ENCODE measurements around a stretch of chr4.

DNA sequence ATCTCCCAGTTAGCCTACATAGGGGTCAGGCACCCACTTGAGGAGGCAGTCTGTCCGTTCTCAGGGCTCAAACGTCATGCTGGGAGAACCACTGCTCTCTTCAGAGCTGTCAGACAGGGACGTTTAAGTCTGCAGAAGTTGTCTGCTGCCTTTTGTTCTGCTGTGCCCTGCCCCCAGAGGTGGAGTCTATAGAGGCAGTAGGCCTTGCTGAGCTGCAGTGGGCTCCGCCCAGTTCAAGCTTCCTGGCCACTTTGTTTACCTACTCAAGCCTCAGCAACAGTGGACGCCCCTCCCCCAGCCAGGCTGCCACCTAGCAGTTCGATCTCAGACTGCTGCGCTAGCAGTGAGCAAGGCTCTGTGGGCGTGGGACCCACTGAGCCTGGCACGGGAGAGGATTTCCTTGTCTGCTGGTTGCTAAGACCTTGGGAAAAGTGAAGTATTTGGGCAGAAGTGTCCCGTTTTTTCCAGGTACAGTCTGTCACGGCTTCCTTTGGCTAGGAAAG, 59.7 kb upstream of the SMARCAD1 start:
- PRO-cap, 2 experiments: no peak in any of the 2 experiments
- RAMPAGE, long total RNA, 4 experiments: no peak in any of the 4 experiments

DNA sequence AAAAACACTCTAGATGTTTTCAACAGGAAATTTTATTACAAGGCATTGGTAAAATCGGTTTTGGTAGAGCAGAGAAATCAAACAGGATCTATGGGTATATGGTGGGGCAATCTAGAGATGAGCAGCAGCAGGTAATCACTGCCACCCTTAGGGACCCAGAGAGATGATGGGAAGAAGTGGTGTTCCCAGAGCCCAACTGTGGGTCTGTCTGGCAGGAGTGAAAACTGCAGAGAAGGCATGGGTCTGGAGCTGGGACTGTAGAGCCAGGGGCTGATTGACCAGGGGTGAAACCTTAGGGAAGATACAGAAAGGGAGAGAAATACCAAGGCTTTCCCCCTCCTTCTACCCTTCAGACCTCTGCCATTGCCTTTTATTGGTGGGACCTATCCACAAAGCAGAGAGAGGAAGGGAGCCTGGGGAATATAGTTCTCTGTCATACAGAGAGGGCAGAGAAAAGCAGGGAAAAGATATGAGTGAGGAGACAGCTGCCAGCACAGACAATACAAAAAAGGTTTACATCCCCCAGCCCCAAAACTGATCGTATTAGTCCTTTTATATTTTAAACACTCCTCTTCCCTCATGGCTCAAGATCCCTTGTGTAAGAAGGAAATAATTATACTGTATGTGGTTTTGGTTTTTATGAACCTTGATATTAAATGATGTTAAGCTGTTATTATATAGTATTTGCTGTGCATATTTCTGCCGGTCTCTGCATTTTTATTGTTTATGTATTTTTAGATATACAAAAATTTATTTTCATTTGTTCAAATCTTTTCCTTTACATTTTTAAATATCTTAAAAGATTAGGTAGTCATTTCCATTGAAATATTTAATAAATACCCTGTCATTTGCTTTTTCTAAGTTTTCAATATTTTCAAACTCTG, 28.8 kb downstream of the PDLIM5 start:
- PRO-cap, 2 experiments: no peak in any of the 2 experiments
- RAMPAGE, long total RNA, 4 experiments: no peak in any of the 4 experiments

GRCh38 chr4:94495050-94496181, 43.7 kb downstream of the PDLIM5 start:
- PRO-cap, 2 experiments: no peak in any of the 2 experiments
- RAMPAGE, long total RNA, 4 experiments: no peak in any of the 4 experiments

DNA sequence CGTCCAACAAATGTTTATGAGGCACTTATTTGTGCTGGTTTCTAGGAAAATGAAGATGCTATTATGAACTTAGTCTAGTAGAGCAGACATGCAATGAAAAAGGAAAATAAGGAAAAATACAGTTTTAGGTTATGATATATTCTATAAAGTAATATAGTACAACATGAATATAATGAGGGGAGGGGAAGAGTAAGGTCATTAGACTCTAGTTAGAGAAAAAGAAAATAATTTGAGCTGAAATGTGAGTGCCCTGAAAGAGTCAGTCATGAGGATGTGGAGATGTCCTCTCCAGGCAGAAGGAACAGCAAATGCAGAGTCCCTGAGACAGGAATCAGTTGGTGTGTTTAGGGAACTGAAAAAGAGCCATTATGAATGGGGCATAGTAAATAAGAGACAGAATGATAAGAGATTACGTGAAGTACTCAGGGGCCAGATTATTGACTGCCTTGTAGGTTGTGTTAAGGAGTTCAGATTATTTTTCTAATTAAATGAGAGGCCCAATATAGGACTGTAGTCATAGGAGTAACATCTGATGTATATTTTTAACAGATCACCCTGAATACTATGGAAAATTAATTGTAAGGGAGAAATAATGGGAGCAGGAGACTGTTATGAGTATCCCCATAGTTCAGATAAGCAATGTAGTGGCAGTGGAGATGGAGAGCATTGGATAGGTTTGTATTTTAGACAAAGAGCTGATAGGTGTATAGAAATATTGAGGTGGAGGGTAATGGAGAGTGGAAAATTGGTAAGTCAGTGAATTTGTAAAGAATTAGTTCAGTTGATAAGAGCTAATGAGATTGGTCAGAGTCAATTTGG, 147.1 kb downstream of the PDLIM5 start:
- PRO-cap, 2 experiments: no peak in any of the 2 experiments
- RAMPAGE, long total RNA, 4 experiments: start-site peak on the plus strand in 1 of 4 experiments, centred at position 147 of the sequence, 16 reads per replicate

- PRO-cap, 2 experiments: no peak in any of the 2 experiments
- RAMPAGE, long total RNA, 4 experiments: start-site peak on the plus strand in 1 of 4 experiments, at chr4:94603004-94603067 at its widest, 6 reads per replicate
These were observed 151.2 kb downstream of the PDLIM5 start for GRCh38 chr4:94602901-94603419.

DNA sequence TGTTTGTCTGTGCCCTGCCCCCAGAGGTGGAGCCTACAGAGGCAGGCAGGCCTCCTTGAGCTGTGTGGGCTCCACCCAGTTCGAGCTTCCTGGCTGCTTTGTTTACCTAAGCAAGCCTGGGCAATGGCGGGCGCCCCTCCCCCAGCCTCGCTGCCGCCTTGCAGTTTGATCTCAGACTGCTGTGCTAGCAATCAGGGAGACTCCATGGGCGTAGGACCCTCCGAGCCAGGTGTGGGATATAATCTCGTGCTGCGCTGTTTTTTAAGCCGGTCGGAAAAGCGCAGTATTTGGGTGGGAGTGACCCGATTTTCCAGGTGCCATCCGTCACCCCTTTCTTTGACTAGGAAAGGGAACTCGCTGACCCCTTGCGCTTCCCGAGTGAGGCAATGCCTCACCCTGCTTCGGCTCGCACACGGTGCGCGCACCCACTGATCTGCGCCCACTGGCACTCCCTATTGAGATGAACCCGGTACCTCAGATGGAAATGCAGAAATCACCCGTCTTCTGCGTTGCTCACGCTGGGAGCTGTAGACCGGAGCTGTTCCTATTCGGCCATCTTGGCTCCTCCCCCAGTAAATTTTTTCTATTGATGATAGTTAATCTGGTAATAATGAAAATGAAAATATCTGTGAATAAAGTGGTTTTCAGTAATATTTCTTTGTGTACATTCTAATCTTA, 83.6 kb downstream of the BMPR1B start:
- PRO-cap, 2 experiments: no peak in any of the 2 experiments
- RAMPAGE, long total RNA, 4 experiments: no peak in any of the 4 experiments

- PRO-cap, 2 experiments: no peak in any of the 2 experiments
- RAMPAGE, long total RNA, 4 experiments: no peak in any of the 4 experiments
These were observed 3.2 kb downstream of the UNC5C start for GRCh38 chr4:95545413-95546158.

GRCh38 chr4:96902608-96902979, 1062.7 kb downstream of the PDHA2 start:
- PRO-cap, 2 experiments: no peak in any of the 2 experiments
- RAMPAGE, long total RNA, 4 experiments: no peak in any of the 4 experiments

GRCh38 chr4:97534005-97534298, 609.3 kb downstream of the STPG2 start:
- PRO-cap, 2 experiments: no peak in any of the 2 experiments
- RAMPAGE, long total RNA, 4 experiments: no peak in any of the 4 experiments

GRCh38 chr4:98315271-98315693, 54.1 kb downstream of the RAP1GDS1 start:
- PRO-cap, 2 experiments: no peak in any of the 2 experiments
- RAMPAGE, long total RNA, 4 experiments: no peak in any of the 4 experiments

DNA sequence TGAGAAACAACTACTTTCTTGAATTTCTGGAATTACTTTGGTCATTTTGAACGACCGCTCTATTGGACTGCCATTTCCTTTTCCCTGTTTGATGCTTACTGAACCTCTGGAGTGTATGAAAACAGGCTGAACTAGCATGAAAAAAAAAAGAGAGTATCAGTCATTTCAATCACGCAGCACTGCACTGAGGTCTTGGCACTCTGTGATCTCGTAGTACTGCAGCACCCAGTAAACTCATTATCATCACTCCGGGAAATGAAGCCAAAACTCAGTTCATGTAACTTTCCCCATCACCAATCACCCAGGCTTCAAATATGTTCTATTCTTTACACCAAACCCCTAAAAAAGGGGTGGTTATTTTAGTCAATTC, 54.5 kb downstream of the TSPAN5 start:
- PRO-cap, 2 experiments: no peak in any of the 2 experiments
- RAMPAGE, long total RNA, 4 experiments: no peak in any of the 4 experiments

GRCh38 chr4:98654338-98654984, 4.0 kb downstream of the TSPAN5 start:
- PRO-cap, 2 experiments: no peak in any of the 2 experiments
- RAMPAGE, long total RNA, 4 experiments: no peak in any of the 4 experiments

DNA sequence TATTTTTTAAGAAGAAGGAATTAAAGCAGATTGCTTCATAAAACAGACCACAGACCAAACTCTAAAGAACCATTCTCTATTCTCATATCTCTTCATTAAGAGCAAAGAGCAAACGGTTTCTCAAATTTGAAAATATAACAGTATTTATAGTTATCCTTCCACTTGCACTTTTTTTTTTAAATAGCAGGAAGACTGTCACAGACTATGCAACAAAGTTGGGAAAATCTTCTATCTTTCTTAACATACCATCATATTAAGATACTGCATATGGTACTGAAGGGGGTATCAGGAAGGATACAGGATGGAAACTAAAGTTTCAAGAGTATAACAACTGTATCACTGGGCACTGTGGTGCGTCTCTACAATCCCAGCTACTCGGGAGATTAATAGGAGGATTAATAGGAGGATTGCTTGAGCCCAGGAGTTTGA, 26.5 kb downstream of the EIF4E start:
- PRO-cap, 2 experiments: no peak in any of the 2 experiments
- RAMPAGE, long total RNA, 4 experiments: no peak in any of the 4 experiments

DNA sequence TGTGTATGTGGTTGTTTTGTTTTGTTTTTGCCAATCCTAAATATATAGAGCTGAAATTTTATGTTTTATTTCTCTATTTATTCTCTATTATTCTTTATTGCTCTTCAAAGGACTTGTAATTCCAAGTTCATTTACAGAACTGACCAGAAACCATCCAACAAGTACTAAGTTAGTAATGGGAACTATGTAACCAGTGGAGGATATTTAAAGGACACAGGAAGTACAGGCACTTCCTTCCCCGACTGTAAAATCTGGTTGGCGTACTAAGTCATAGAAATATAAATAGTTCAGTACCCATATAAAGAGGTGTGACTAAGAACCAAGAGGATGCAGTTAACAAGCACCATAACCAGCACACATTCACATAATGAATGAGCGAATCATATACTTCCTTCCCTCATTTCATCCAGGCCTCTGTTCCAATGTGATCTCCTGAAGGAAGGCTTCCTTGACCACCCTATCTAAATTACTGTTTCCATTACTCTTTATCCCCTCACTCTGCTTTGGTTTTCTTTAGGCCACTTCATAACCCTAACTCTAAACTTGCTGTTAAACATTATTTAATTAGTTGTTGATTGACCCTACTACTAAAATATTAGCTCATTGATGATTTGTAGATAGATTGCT, 3.7 kb upstream of the EIF4E start:
- PRO-cap, 2 experiments: no peak in any of the 2 experiments
- RAMPAGE, long total RNA, 4 experiments: no peak in any of the 4 experiments

GRCh38 chr4:99208739-99209057, 10.3 kb downstream of the ADH6 start:
- PRO-cap, 2 experiments: no peak in any of the 2 experiments
- RAMPAGE, long total RNA, 4 experiments: no peak in any of the 4 experiments

DNA sequence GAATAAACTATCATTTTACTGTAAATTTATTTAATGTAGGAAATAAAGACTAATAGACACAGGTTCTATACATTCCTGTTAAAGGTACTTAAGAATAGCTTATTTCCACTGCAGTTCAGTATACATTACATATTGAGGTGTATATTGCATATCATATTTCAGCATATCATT, 276 bp downstream of the ADH1B start:
- PRO-cap, 2 experiments: no peak in any of the 2 experiments
- RAMPAGE, long total RNA, 4 experiments: no peak in any of the 4 experiments

- PRO-cap, 2 experiments: no peak in any of the 2 experiments
- RAMPAGE, long total RNA, 4 experiments: no peak in any of the 4 experiments
These were observed 29.1 kb upstream of the ADH1C start for GRCh38 chr4:99381595-99382080.

DNA sequence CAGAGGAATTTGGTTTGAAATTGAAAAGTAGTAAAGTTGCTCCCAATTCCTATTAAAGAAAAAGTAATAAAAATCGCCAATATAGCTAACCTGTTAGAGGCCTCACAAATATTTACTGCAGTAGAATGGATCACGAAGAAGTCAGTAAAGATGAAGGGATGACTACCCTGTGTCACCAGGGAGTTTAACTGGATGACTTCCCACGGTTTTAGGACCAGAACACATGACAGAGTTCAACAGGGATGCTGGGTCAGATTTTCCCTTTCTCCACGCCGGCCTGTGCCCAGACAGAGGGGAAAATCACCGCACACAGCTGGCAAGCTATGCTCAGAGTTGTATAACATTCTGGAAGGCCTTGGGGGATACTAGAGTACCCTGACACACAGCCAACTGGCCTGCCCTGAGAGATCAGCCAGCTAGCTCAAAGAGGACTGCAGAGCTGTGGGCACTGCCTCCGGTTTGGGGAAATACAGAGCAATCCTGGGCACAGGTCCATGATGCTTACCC, 15.0 kb downstream of the C4orf54 start:
- PRO-cap, 2 experiments: no peak in any of the 2 experiments
- RAMPAGE, long total RNA, 4 experiments: no peak in any of the 4 experiments

- PRO-cap, 2 experiments: peak in 1 of 2 experiments; most common plus-strand start chr4:99949977 (in 1); most common minus-strand start chr4:99949926 (in 1)
- RAMPAGE, long total RNA, 4 experiments: no peak in any of the 4 experiments
These were observed 473 bp downstream of the H2AZ1 start for GRCh38 chr4:99949431-99950172.

DNA sequence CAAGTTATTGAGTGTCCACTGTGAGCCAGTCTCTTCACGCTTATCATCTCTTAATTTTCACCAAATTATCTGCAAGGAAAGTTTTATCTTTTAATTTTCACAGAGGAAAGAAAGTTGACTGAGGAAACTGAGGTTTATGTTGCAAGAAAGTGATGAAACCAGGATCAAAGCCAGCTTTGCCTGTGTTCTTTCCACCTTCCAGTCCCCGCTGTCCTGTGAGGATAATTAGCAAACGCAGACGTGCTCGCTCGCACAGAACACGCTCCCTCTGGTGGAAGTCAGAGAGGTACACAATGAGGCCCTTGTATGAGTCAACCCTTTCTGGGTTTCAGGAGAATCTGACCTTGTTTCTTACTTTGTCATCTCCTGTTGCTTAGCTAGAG, 94.3 kb downstream of the DDIT4L start:
- PRO-cap, 2 experiments: peak in 1 of 2 experiments; most common minus-strand start position 215 of the sequence (in 1)
- RAMPAGE, long total RNA, 4 experiments: no peak in any of the 4 experiments

Measured in upper lobe of left lung (tissue), 5 donors.